Diencephalon (tissue), 2 donors: Measurements from ENCODE around the genes CXXC4 and GSTCD.

DNA sequence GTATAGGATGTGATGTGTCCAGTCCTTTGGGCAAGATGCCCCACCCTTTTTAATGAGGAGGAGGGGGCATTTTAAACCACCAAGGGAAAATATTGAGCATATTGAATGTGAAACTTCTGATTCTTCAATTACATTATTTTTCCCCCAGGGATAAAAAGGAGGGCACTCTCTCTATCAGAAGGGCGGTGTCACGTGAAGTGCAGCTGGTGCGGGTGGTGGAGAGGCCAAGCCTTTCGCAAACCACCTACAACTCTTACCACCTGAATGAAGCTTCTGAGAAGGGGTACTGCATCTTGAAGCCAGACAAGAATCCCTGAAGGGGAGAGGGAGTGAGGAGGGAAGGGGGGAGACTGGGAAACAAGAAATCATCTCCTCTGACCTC, 4.3 kb downstream of the CXXC4 start:
- RAMPAGE, long total RNA = no peak

GRCh38 chr4:104494663-104495913, at the start of gene CXXC4:
Gene CXXC4 (minus strand): TSS chr4:104494894.
- RAMPAGE, long total RNA = start-site peak on the minus strand at chr4:104494855-104494973, 507 and 536 reads in 2 replicates

DNA sequence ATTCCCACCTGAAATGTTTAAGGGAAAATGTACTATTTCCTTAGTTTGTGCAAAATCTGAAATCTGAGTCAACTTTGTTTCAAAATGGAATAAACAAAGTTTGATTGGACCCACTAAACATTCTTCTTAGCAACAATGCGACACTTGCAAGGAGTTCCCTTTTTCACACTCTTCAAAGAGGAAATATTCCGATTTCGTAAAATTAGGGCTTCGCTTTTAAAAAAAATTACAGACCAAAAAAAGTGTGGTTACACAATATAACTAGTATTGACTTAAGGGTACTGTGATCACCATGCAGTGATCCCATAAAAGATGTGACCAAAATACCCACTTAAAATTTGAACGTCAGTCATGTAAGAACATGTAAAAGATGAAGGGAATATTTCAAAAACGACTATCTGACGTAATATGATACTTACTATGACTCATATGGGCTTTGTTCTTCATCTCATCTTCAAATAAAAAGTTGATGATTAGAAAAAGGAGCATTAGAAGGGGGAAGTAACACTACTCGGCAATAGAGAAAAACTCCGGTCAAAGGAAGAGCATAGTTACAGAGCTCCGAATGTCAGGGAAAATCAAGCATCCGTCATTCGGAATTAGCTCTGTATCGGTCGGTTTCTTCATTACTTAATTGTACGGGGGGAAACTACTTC, 1.5 kb upstream of the TET2 start:
- RAMPAGE, long total RNA = no peak

DNA sequence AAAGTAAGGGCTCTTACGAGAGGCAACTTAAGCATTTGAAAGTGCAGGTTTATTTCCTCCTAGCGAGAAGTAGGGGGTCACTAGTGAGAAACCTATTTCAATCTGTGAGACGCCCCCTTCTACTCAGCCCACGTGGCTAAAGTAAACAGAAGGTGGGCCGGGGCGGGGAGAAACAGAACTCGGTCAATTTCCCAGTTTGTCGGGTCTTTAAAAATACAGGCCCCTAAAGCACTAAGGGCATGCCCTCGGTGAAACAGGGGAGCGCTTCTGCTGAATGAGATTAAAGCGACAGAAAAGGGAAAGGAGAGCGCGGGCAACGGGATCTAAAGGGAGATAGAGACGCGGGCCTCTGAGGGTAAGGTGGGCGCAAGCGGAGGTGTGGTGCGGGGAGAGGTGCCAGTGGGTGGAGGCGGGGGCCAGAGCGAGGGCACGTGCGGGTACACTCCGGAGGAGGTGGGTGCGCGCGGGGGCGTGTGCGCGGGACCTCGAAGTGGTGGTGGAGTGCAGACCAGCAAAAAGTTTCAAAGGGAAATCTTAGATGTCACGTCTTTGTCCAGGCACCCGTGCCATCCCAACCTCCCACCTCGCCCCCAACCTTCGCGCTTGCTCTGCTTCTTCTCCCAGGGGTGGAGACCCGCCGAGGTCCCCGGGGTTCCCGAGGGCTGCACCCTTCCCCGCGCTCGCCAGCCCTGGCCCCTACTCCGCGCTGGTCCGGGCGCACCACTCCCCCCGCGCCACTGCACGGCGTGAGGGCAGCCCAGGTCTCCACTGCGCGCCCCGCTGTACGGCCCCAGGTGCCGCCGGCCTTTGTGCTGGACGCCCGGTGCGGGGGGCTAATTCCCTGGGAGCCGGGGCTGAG, 715 bp upstream of the TET2 start:
- RAMPAGE, long total RNA = no peak

DNA sequence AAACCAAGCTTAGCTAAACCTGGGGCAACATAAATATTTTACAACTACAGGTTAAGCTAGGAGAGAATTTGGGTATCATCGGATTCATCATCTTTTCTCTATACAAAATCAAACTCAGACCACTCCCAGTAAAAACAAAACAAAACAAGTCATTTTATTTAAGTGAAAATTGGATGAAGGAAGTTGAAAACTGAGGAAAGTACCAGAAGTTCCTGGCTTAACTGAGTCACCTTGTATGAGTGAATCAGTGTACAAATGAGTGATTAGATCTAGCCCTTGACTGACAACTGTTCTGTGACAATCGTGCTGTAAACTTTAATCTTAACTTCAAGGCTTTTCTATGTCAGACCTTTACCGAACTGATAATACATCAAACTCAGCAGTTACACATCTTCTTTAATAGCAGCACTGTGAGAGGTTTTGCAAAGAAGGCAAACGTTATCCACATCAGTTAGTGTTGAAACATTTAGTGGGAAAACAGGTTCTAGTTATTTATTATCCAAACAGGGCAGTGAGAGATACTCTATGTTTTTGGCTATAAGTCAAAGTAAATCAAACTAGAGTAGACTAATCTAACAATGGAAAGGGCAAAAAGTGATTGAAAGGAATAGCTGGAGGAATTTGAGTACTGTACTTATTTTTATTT, 42.1 kb downstream of the ARHGEF38 start:
- RAMPAGE, long total RNA = no peak

DNA sequence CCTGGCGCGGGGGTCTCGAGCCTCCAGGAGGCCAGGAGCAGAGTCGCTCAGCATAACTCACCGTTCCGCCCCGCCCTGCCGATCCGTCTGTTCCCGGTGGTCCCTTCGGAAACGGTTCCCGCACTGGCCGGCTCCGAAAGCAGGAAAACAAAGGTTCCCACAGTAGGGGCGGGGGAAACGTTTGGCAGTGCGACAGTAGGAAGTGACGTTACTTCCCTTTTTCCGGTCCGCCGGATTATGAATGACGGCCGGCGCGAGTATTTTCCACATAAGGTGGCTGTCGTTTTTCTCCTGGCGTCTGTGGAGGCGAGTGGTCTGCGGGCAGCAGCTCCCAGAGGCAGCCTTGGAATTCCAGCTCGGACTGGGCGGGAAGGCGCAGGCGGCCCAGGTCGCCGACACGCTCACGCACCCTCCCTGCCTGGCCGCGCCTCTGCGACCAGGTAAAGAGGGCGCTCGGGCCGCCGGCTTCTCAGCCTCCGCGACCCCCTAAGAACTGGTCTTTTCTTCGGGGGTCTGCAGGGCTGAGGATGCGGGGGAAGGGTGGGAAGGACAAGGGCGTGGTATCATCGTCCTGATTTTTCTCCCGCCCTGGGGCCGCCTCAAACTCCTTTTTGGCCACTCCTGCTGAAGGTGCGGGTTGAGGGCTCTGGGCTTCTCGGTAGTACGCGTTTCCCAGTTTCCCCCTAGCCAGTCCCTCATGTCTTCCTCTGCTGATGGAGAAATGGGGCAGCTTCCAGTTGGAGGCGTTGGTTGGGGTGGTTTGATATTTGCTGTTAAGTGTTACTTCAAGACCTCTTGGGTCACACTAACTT, at the start of gene GSTCD:
TSS of gene GSTCD (plus strand) at position 208 of the 812 bp plus-strand sequence.
- RAMPAGE, long total RNA = start-site peak on the minus strand centred at position 94 of the sequence, 39 bp wide, 613 and 595 reads in 2 replicates

DNA sequence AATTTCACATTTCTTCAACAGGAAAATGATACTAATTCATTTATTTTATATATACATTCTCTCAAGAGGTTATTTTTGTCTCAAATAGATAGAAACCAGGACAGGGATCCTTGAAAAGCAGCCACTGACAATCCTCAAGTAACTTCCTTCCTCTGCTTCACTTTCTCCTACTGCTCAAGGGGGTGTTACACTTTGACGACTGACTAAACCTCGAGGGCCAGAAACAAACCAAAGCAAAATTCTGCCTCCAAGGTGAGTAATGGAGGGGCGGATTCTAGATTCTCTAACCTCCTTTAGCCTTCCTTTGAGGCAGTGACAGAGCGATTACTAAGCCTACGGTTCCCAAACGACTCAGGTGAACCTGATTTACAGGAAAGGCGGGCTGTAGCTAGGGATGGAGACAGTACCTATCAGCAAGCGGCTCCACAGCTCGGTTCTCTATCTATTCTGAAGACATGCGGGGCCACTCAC, 589 bp downstream of the TBCK start:
- RAMPAGE, long total RNA = no peak

- RAMPAGE, long total RNA = no peak
These were observed 649 bp upstream of the SGMS2 start for GRCh38 chr4:107824188-107824377.

GRCh38 chr4:107826076-107827173, 1.7 kb downstream of the SGMS2 start:
- RAMPAGE, long total RNA = no peak

- RAMPAGE, long total RNA = no peak
These were observed 24.6 kb downstream of the HADH start for GRCh38 chr4:108014282-108014634.

GRCh38 chr4:108054135-108054459, 64.4 kb downstream of the HADH start:
- RAMPAGE, long total RNA = no peak

- RAMPAGE, long total RNA = no peak
These were observed 20.4 kb downstream of the LEF1 start for GRCh38 chr4:108148289-108148724.

DNA sequence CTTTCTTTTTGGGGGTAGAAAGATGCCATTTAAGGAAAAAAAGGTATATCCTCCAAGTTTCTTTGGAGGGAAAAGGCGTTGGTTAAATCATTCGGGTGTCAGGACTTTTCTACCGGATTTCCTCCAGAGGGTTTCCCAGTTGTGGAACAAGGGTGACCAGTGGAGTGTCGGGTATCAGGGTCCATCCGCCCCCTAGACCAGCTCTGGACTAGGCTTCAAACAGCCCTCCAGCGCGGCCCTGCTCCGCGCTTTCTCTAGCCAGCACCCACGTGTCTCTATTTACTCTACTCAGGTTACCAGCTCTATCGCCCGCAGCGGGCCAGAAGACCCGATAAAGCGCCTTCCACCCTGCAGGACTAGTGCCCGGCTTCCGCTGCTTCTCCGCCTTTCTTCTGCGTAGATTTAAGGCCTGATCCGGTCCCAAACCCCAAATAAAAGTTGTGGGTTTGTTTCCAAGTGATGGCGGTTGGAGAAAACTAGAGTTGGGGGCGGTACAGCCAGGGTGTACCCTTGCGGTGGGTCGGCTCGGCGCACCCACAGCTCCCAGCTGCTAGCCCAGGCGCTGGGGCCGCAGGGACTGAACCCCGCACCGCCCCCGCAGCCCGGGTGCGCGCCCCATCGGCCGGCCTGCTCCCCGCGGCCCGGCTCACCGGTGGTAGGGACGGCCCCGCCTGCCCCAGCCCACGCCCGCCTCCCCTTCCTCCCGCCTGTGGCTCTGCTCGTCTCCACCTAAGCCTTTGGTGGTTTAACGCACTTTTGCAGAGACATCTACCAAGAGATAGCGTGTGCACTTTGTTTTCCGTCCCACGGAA, 2.2 kb downstream of the LEF1 start:
- RAMPAGE, long total RNA = no peak

- RAMPAGE, long total RNA = no peak
These were observed 40.8 kb upstream of the LEF1 start for GRCh38 chr4:108209369-108210036.

DNA sequence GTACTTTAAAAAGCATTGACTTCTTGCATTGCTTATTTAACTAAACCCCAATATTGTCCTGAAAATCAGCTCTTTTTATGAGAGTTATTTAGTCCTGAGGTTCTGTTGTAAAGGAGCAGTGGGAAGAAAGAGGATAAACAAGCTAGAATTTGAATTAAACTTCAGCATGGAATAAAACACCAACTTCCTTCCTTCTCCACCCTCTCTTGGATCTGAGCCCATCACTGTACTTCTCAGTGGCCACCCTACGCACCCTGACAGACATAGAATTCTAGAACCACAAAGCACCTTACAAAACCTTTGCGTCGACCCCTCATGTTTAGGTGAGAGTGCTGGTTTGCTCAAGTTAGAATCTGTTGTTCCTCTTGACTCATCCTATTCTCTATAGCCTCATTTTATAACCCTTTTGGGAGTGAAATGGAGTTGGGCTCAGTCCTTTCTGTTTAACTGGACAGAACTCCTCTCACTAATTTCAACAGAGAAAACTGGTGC, 84.6 kb upstream of the RPL34 start:
- RAMPAGE, long total RNA = no peak

DNA sequence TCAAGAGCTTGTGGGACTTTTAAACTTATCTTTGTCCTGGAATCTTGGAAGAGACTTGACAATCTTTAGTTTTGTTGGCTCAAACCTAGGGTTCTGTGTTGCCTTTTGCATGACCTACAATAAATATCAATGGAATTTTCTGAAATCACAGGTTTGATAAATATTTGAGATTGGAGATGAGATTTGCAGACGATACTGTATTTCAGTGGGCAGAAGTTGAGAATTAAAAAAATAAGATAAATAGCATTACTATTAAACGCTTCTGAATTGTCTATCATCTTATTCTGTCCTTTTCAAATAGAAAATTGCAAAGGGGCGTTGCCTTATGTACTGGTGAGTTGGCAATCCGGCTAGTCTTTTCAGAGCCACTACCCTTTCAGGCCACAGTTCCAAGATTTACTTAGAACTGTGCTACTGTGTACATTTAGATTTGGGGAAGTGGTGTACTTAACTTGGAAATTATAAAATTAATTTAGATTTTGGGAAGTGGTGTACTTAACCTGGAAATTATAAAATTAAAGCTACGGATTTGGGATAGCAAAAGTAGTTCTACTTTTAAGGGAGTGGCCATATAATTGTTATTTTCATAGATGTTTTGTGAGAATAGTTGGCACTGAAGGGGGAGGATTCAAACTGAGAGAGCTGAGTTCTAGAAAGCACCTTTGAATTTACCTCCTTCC, 962 bp downstream of the OSTC start:
- RAMPAGE, long total RNA = no peak

DNA sequence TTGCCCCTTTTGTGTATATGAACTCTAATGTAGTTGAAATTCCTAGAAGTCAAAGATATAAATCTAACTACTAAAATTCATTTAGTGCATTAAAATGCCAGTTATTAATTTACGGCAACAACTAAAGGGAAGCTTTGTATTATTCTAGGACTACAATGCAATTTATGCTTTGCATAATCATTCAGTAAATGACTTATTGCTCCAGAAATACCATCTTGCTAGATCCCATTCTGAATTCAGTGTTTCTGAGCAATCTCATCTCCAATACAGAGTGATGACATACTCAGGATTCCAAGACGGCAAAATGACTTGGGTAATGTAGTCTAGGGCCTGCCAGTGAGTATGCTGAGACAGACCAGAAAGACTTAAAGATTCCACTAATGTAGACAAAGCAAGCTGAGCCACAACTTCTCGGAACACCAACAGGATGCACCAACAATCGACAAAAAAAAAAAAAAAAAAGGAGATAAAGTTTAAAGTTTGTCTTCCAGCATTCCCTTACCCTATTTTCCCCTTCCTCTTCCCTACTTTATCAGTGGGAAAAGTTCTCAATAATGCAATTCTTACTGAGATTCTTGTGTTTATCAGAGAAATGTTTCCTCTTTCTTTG, 953 bp upstream of the SEC24B start:
- RAMPAGE, long total RNA = no peak

DNA sequence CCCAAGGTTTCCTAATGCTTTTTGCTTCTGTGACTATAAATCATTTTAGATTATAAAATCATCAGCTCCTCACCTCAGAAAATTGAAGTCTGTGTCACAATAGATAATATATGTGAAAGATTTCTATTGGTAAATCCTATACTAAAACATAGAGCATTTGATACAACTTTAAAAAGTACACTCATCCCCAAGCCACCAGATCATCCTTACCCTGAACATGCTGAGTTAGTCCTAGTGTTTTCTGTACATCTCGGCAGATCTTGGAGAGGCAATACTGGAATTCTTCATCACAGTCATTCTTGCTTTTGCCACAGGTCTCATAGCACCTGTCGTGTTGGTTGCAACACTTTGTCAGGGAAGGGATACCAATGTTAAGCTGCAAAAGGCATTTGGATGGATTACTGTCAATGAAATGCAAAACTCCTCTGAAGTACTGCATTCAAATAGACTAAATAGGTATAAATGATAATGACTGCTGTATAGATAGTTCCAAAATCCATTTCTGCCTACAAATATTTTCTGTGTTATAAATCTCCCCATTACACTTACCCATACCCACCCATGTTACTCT, 12.4 kb downstream of the PLA2G12A start:
- RAMPAGE, long total RNA = no peak

DNA sequence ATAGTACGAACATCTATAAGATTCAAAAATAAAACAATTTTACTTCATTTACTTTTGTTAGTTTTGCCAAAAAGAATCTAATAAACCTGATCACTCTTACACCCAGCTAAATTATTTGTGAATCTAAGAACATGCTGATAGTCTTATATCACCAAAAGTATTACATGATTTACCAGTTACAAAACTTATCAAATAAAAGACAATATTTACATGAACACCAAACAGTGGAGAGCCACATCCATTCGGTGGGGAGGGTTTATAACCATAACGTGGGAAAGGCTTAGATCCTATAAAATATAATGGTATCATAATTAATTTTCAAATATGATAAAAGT, 11.4 kb downstream of the PLA2G12A start:
- RAMPAGE, long total RNA = no peak

DNA sequence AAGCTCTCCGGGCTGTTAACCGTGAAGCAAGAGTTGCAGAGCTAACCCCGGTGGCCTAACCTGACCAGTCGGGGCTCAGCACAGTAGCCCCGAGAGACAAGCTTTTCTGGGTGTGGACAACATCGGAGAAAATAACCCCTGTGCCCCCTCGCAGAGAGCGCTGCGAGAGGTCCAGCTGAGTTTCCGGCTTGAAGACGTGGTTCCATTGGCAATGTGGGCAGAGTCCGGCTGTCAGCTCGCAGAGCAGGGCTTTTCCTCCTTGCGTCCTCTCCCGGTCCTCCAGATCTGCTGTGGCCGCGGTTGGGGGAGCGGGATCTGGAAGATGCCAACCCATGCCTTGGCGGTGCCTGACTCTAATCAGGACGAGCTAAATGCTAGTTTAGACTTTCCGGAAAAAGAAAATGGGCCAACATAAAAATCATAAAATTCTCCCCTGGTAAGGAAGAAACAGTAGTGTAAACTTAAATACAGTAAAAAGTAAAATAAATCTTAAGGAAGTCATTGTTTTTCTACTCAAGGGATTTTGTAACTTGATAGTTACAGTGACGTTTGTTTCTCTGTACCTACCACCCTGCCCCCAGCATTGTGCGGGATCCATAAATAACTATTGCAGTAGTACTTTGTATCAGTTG, 603 bp upstream of the PLA2G12A start:
- RAMPAGE, long total RNA = no peak